ENCODE results near the gene SLC22A23.

- RRBS: no CpG with 5 or more reads among the region's 18 CpGs
Observed at GRCh38 chr6:3340087-3340887, 81.5 kb downstream of the PSMG4 start.

DNA sequence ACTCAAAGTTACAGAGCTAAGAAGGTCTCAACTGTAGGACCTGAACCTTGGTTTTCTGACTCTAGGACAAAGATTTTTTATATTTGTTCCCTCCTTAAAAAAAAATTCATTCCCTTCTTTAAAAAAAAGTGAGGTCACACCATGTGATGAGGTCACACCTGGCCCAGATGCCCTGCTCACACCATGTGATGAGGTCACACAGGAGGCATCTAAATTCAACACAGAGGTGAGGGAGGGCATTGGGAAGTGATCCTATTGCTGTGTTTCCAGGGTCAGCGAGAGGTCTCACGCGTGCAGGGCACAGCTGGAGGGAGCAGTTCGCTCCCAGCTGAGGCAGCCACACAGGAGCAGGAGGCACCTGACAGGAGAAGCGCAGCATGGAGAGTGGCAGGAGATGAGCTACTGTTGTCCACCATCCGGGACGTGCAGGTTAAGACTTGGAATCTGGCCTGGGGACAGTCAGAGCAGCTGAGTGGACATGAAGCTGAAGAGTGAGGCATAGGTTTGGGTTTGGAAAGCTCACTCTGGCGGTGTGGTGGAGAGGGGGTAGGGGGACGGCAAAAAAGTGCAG, 92.4 kb downstream of the SLC22A23 start:
- RRBS: no CpG with 5 or more reads among the region's 9 CpGs

DNA sequence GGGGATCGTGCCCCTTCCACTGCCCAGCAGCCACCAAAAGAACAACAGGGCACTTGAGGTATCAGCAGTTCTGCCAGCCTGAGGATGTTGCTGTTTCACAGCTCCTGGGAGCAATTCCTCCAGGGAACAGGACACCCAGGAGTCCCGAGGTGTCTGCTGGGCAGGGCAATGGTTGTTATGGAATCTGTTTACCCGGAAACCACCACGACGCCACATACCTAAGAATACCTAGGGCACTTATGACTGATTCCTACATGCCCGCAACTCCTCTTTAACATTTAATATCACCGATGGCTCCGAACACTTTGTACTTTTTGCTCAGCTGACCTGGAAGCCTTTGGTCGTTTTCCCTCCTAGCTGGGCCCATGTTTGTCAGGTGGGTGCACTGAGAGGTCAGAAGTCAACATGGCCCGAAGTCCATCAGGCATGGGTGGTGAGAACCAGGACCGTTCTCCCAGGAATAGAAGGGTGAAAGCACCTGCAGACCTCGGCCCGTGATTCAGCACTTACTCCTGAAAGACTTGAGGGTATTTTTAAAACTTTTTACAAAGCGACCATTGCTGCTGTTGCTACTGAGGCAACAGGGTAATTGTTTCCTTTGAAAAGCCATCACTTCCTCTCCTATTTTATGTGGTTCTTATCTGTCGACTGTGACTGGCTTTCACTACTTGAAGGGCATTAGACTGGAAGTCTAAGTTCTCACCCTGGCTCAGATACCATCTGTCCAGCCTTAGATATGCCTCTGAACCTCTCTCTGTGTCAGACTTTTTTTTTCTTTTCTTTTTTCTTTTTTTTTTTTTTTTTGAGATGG, 78.8 kb downstream of the SLC22A23 start:
- RRBS: no CpG with 5 or more reads among the region's 15 CpGs

DNA sequence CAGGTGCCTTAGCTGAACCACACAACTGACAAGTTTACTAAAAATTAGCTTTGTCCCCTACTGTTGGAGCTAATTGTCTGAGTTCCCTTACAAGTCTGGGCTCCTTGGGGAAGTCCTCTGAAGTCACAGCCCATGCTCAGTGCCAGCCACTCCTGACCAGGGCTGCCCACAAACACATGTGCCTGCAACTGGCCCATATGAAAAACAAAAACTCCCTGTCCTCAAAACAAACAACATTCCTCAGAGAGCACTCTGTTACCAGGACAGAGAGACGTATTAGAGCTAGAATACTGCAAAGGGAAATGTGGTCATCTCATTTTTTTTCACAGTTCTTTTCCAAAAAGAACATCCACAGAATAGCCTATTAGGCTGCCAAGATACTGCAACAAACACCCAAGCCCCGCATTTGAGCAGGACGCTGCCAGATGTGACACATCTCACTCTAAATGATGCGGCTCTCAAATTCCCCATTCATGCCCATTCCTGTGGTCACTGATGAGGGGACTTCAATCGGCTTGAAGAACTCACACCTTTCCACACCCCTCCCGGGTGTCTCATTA, 71.2 kb downstream of the SLC22A23 start:
- RRBS: no CpG with 5 or more reads among the region's 6 CpGs

- RRBS: no CpG with 5 or more reads among the region's 9 CpGs
Observed at GRCh38 chr6:3393814-3394300, 63.0 kb downstream of the SLC22A23 start.

DNA sequence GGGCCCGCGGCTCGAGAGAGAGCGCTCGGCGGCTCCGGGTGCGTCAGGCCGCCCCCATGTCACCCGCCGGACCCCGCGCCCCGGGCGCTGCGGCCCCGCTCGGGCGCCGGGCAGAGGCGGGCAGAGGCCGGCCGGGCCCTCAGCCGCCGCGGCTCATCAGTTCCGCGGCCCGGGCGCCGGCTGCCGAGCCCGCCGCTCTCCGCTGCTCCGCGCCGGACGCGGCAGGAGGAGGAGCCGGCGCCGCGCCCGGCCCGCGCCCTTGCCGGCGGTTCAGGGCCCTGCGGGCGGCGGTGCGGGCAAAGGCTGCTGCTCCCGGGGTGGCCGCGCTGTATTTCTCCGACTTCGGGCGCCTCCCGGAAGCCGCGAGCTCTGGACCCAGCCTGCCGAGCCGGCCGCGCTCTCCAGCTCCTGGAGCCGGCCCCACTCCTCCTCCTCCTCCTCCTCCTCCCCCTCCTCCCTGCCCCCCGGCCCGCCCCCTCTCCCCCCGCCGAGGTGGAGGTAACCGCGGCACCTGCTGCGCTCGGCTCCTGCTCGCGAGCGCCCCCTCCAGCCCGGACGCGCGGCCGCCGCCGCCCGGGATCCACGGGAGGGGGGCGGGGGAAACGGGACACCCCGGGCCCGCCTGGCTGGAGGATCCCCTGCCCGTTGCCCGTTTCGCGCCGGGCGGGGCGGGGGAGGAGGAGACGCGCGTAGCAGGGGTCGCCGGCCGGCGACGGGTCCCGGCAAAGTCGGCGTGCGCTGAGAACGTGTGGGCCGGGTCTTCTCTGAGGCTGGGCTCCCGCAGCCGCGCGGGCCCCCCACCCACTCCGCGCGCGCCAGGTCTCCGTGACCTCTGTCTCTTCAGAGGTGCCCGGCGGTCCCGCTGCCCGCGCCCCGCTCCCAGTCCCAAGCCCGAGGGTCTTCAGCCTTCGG, at the start of gene SLC22A23:
SLC22A23 (minus strand) TSS at position 382 of the 912 bp plus-strand sequence.
- RRBS: 2% methylated on average over 71 of the region's 129 CpGs

DNA sequence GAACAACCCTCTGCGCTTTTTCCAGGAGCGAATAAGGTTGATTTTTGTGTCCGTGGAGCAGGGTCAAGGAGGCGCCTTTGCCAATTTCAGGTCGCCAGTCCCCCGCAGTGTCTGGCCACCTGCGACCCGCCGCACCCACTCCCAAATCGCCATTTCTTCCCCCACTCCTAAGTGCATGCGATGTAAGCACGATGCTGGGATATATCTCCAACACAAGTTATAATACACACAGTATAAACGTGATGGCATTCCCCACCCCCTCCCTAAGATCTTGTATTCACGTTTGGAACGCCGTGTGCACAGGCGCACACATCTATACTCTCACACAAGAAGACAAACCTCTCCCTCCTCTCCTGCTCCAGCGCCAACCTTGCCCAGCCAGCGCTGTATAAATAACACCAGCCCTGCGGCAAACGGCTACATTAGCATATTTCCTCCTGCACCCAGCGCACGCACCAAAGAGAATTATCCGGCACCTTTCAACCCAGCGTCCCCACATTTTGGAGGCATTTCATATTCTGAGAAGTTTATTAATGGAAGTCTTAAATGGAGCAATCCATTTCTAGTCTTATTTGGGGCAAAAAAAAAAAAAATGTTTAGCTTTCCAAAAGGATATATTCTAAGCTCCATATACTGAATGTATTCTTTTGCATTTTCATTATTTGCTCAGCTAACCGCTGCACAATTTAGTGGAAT, 879 bp upstream of the SLC22A23 start:
- RRBS: no CpG with 5 or more reads among the region's 26 CpGs

DNA sequence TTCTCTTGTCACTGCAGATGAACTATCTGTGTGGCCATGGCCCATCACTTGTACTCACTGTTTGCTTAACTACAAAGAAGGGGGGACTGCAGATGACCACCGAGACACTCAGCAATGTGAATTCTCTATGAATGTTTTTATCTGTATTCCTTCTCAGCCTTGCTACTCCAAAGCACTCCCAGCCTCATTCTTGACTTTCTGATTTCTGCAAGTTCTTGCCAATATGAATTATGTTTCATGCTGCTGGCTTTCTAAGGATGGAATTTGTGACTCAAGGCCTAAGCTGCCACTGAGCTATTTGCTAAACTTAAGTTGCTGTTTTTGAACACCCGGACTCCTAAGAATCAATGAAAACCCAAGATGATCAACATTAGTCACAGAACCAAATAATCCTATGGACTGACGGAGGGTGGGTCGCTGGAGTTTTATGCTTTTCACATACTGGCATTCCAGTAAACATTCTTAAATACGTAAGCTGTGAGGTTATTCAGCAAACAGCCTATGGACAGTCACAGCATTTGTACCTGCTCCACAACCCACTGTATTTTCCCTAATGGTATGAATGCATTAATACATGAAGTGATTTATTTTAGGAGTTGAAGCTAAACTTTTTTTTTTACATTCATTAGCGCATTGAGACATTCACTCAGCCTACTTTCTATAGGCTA, 8.2 kb upstream of the PXDC1 start:
- RRBS: no CpG with 5 or more reads among the region's 6 CpGs

DNA sequence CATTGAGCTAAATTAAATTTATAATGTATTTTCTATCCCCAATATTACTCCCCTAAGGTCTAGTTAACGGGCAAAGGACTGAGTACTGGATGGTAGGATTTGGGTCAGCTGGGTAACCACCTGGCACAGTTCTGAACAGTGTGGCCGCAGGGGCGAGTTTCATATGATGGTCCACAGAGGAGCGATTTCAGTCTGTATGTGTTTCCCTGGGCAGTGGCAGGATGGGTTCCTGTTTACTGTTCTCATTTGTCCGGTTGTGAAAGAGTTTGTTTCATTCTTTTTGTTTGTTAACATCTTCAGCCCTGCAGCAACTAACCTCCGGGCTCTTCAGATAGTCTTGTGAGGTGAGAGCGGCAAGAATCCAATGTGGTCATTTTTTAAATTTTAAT, 38.2 kb upstream of the PXDC1 start:
- RRBS: 100% methylated on average over 1 of the region's 7 CpGs

DNA sequence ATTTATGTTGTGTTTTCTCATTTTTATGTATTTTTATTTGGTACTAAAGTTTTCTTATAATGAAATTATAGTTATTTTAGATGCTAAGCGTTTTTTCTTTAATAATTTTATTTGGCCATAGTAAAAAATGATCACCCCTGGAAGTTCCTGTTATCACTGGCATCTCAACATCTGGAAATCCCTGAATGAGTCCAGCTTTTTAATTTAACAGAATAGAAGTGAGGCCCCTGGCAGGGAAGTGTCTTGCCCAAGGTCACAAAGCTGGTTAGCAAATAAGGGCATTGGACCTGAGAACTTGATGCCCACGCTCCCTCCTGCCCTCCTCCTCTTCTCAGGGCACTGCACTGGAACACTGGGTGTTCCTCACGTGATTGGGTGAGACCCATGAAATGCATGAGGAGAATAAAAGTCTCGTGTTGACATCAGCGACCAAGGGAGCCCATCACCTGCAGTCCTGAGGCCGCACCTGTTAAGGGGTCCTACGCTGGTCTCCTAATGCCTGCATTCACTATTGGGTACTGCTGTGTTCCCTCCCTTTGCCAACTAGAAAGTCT, 7.3 kb downstream of the FAM50B start:
- RRBS: no CpG with 5 or more reads among the region's 7 CpGs

DNA sequence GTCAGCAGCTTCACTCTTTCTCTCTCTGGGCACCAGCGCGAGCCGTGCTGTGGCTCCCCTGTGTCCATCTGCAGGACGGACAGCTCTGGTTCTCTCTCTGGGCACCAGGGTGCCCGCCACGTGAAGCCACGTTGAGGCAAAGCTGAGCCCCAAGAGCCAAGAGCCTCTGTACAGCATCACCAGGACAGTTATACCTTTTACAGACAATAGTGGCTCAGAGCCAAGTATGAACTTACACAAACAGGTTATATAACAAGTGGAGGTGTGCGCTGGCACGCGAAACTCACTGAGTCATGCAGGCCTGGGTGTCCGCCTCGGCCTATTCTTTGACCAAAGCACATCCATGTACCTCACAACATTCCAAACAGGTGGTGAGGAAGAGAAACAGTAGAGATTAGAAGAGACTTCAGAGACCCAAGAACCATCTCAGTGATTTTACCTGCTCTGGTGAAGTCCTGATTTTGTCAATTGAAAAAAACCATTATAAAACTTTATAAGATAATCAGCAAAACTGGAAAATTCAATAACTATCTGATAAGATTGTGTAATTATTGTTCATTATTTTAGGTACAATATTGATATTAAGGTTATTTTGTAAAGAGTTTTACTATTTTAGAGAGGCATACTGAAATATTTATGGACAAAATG, 51.0 kb downstream of the FAM50B start:
- RRBS: no CpG with 5 or more reads among the region's 12 CpGs

DNA sequence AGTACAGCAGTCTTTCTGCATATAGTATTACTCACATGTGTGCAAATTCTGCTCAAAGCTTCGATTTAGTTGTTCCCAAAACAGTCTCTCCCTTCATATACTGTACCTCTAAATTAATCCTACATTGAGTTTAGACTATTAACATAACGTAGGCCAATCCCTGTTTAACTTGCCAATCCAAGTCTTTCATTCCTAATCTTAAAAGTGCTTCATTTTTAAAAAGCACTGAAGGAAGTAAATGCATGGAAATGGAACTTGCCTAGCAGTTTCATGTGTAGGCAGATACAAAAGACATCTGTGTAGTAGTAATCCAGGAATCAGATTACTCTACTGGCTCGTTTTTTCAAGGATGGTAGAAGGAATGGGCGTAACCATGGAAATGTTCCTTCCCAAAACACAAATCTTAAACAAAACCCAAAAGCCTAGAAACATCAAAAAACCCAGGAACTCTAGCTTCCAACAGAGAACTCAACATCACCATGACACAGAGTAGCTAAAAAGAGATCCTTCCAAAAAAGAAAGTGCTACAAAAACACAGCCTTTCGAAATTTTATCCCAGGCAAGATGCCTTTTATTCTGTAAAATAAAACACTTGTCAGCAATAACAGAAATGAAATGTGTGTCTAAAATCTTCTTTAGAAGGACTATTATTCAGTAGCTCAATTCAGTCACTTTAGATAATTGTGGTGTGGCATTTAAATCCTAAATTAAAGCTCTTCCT, 24.0 kb upstream of the PRPF4B start:
- RRBS: no CpG with 5 or more reads among the region's 5 CpGs

DNA sequence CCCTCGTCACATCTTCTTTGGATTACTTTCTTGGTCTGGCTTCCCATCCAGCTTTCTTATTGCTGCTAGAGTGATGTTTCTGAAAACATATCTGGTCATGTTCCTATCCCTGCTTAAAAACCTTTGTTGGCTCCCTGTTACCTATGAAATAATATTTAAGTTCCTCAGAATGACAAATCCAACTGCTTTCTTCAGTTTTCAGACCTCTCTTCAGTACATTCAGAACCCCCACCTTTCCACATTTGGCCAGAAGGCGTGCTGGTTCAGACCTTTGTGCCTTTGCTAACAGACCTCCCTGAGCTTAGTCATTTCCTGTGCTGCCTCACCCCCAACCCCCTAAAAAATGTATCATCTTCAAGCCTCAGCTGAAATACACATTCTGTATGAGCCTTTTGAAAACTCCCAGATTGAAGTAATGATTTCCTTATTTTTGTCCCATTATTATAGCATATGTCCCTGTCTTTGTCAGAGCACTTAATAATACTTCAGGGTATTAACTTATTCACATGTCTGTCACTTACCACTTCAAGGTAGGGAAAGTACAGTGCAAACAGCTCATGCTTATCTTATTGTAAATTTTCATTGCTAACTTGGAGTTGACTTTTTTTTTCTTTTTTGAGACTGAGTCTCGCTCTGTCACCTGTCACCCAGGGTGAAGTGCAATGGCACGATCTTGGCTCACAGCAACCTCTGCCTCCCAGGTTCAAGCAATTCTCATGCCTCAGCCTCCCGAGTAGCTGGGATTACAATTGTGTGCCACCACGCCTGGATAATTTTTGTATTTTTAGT, 19.7 kb downstream of the FAM217A start:
- RRBS: no CpG with 5 or more reads among the region's 6 CpGs

DNA sequence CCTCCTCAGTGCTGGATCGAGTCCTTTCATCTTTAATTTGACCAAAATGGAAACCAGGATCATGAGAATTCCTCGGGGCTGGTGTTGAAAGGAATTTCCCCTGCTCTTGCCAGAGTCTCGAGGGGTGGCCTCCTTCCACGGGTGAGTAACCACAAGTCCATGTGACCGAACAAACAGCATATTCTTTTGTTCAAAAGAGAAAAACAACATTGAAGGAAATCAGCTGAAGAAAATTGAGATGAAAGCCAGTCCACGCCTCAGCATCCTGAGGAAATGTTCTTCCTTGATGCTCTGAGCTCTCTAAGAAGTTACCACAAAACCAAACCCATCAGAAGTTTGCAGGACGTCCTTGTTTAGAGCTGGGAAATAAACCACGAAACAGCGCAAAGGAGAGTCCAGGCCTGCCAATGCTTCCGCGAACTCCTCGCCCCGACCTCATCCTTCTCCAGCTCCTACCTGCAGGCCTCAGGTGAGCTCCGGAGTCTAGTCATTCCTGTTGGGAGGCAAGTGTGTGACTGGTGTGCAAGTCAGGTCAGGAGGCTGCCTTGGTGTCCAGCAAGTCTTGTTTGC, 165.8 kb upstream of the CDYL start:
- RRBS: no CpG with 5 or more reads among the region's 14 CpGs

- RRBS: no CpG with 5 or more reads among the region's 3 CpGs
Observed at GRCh38 chr6:4777796-4778385, 1.7 kb downstream of the CDYL start.

DNA sequence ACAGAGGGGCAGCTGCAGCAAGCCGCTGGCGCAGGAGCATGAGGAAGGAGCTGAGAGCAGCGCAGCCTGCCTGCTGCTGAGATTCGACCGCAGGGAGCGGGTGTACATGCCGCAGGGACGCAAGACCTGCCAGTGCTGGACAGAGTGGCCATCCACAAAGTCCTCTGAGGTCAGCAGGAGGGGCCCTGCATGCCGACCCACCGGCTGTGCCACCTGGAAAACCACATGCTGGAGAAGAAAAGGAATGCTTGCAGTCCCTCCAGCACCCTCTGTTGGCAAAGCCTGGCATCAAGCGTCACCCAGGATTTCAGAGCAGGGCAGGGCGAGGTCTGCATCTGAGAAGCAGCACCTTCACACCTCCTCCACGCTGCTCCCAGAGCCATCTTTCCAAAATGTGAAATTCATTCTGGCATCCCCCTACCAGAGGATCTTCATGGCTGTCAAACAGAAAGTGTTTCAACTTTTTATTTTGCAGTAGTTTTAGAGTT, 29.8 kb downstream of the CDYL start:
- RRBS: no CpG with 5 or more reads among the region's 13 CpGs

GRCh38 chr6:5448494-5448964, 187.2 kb downstream of the FARS2 start:
- RRBS: no CpG with 5 or more reads among the region's 2 CpGs

DNA sequence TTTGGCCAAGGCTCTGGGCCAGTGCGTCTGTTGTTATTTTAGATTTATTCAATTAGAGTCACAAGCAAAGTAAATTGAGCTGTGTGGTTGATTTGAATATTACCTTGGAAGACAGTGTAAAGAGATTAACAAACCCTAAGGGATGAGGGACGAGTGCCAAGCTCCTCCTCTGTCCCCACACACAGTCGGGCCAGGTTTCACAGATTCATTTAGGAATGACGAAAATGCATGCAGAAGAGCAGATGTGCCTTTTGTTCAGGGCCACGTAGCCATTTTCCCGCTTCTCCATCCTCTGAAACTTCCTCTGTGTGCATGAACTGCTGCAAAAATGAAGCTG, 361.5 kb downstream of the NRN1 start:
- RRBS: no CpG with 5 or more reads among the region's 6 CpGs

DNA sequence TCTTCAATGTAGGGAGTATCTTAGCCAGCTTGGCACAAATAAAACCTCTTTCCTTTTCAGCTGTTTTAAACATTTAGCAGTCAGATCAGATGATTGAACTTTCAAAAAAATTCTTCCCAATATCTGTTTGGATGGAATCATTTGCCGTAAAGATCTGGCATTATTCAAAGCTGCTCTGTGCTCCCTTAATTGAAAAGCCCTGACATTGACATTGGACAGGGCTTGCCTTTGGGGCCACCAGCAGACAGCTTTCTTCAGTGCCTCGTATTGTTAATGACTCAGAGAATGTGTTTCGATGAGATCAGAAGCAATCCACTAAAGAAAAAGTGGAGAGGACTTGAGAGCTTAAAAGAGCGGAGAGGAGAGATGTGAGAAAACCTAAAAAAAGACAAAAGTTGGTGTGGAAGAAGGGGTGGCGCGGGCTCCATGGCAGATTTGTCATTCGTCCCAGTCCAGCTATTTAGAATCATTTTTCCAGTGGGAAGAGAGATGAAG, 343.4 kb downstream of the NRN1 start:
- RRBS: no CpG with 5 or more reads among the region's 7 CpGs

DNA sequence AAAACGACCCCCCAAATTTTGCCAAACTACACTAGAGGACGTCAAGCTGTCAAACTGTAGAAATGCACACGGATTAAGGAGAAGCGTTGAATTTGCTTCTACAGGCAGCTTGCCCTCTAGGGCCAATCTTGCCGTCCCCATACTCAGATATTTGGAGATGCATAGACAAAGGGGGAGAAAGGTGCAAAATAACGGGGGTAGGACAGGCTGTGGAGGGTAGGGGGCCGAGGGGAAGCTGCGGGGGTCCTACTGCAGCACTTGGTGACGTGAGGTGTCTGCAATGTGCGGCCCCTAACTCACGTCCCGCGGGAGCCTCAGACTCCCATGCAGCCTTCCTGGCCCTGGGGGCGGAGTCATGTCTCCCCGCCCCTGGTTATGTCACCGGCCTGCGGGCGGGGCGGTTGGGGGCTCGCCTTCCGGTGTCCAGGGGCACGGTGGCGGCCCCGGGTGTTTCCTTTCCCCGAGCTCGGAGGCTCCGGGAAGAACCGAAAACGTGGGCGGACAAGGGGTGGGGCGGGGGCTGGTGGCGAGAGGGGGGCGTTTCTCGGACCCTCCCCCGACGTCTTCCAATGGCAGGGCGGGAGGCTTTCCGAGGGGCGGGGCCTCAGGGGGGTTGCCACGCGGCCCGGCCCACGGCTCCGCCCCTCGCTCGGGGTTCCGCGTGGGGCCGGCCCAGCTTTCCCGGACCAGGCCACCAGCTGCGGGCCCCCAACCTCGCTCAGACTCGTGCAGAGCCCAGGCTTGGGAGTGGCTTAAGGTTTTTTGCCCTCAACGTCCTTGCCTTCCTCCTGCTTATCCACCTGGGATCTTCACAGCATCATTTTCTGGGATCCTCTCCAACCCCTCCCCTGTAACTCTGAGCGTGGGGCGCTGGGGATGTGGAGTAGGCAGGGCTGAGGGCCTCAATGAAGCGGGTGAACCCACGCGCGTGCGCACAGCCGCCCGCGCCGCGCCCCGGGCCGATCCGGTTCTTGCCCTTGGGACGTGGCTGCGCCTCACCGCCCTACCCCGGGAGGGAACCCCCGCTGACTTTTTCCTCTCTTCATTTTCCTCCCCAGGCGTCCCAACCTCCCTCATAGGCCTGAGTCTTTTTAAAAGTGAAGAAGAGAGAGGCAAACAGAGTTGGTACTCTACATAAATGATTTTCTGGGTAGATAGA, 2.0 kb upstream of the NRN1 start:
- RRBS: 2% methylated on average over 19 of the region's 75 CpGs

Data from GM19240 (cell line).